Hematopoietic multipotent progenitor cell (in vitro differentiated cells): ENCODE data around the genes GANAB, STX5 and SLC22A25.

- CAGE, long polyA plus RNA = no peak
These were observed 16.4 kb downstream of the DAGLA start for GRCh38 chr11:61696508-61696976.

GRCh38 chr11:61772064-61772393 lies 19.6 kb downstream of the MYRF start:
- CAGE, long polyA plus RNA = no peak

DNA sequence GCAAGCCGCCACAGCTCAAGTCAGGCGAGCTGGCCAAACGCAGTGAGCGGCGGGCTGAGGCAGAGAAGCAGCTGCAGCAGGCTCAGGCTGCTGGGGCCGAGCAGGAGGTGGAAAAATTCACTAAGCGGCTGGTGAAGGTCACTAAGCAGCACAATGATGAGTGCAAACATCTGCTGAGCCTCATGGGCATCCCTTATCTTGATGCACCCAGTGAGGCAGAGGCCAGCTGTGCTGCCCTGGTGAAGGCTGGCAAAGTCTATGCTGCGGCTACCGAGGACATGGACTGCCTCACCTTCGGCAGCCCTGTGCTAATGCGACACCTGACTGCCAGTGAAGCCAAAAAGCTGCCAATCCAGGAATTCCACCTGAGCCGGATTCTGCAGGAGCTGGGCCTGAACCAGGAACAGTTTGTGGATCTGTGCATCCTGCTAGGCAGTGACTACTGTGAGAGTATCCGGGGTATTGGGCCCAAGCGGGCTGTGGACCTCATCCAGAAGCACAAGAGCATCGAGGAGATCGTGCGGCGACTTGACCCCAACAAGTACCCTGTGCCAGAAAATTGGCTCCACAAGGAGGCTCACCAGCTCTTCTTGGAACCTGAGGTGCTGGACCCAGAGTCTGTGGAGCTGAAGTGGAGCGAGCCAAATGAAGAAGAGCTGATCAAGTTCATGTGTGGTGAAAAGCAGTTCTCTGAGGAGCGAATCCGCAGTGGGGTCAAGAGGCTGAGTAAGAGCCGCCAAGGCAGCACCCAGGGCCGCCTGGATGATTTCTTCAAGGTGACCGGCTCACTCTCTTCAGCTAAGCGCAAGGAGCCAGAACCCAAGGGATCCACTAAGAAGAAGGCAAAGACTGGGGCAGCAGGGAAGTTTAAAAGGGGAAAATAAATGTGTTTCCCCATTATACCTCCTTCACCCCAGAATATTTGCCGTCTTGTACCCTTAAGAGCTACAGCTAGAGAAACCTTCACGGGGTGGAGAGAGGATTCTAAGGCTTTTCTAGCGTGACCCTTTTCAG lies 3.2 kb downstream of the FEN1 start:
- CAGE, long polyA plus RNA = no peak

DNA sequence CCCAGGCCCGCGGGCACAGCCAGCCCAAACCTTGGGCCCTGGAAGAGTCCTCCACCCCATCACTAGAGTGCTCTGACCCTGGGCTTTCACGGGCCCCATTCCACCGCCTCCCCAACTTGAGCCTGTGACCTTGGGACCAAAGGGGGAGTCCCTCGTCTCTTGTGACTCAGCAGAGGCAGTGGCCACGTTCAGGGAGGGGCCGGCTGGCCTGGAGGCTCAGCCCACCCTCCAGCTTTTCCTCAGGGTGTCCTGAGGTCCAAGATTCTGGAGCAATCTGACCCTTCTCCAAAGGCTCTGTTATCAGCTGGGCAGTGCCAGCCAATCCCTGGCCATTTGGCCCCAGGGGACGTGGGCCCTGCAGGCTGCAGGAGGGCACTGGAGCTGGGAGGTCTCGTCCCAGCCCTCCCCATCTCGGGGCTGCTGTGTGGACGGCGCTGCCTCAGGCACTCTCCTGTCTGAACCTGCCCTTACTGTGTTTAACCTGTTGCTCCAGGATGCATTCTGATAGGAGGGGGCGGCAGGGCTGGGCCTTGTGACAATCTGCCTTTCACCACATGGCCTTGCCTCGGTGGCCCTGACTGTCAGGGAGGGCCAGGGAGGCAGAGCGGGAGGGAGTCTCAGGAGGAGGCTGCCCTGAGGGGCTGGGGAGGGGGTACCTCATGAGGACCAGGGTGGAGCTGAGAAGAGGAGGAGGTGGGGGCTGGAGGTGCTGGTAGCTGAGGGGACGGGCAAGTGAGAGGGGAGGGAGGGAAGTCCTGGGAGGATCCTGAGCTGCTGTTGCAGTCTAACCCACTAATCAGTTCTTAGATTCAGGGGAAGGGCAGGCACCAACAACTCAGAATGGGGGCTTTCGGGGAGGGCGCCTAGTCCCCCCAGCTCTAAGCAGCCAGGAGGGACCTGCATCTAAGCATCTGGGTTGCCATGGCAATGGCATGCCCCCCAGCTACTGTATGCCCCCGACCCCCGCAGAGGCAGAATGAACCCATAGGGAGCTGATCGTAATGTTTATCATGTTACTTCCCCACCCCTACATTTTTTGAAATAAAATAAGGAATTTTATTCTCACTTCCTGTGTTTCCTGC lies 24.7 kb downstream of the FADS3 start:
- CAGE, long polyA plus RNA = no peak

GRCh38 chr11:61962405-61962554 lies 5.2 kb downstream of the FTH1 start:
- CAGE, long polyA plus RNA = no peak

- CAGE, long polyA plus RNA = no peak
These were observed 4.7 kb downstream of the FTH1 start for GRCh38 chr11:61962882-61963002.

DNA sequence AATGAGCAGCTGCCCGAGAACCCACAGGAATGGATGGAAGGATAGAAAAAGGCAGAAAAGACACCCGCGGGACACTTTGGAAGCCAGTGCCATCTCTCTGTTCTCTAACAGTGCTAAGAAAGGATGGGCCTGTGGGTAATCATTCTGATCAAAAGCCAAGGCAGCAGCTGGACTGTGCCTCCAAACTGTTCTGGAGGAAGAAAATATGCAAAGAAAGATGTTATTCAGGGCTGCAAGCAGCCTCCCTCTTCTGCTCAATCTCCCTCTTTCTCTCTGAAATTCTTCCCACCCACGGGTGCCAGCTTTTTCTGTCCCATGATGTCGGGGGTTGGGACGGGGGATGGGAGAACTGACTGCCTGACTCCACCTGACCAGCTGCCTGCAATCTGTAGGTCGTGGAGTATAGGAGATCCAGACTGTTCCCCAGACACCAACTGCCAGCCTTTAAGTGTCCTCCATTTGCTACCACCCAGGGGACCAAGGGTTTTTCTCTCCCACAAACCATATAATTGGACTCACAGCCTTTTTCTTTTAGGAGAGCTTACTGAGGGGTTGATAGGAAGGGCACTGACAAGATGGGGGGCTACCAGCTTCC lies 37.9 kb upstream of the FTH1 start:
- CAGE, long polyA plus RNA = no peak

GRCh38 chr11:62125884-62126464 lies 2.2 kb downstream of the INCENP start:
- CAGE, long polyA plus RNA = no peak

GRCh38 chr11:62146450-62146951 lies 22.7 kb downstream of the INCENP start:
- CAGE, long polyA plus RNA = no peak

- CAGE, long polyA plus RNA = no peak
These were observed 32.5 kb downstream of the AHNAK start for GRCh38 chr11:62514009-62514546.

DNA sequence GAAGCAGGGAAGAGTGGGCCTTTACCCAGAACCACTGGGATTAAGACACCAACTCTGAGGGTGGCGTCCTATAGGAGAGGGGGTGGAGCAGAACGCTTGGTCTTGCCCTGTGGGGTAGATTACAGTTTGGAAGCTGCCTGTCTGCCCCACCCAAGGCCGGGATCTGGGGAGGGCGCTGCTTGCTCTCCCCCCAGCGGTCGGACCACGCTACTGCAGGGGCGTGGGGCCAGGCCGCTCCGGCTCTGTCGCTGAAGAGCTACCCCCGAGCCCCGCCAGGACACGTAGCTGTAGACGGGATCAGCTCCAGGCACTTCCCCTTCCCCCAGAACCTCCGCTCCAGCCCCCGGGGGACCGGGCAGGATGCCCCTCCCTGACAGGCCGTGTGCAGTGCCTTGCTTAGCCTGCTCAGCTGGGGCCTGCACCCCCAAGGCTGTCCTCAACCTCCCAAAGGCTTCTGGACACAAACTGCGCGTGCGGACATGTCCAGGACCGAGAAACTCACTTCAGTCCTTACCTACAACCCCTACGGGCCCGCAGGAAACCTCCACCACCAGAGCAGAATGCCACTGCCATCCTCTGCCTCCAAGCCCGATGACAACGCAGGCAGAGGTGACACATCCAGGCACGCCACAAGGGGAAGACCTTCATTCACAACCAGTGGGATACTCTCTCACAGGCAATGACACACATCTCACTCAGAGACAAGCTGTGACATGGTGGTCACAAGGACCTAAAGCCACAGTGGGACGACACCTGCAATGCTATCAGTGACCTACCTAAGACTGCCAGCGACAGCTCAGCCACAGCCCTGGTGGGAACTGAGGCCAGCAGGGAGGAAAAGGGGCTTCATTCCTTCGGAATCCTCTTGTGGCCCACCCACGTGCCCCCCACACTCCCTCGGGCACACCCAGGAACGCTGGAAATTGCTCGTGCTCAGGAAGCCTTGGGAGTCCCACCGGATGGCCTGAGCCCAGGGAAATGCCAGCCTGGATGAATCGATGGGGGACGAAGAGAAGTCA lies 3.5 kb downstream of the AHNAK start:
- CAGE, long polyA plus RNA = no peak

GRCh38 chr11:62600537-62600890 lies 1.2 kb downstream of the MTA2 start:
- CAGE, long polyA plus RNA = no peak

GRCh38 chr11:62646438-62647288 lies at the start of gene GANAB:
TSS of gene GANAB (minus strand) at chr11:62646613.
- CAGE, long polyA plus RNA = no peak

DNA sequence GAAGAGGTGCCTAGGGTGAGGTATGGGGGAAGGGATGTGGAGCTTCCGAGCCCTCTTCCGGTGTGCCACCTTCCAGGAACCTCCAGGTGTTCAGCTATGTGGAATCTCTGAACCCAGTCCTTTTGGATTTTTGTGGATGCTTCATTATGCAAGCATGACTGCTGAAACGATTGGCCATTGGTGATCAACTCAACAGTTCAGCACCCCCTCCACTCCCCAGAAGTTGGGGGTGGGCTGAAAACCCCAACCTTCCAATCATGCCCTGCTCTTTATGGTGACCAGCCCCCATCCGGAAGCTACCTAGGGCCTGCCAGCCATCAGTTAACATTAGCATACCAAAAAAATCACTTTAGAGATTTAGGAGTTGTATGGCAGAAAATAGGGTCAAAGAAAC lies 3.5 kb upstream of the POLR2G start:
- CAGE, long polyA plus RNA = no peak

DNA sequence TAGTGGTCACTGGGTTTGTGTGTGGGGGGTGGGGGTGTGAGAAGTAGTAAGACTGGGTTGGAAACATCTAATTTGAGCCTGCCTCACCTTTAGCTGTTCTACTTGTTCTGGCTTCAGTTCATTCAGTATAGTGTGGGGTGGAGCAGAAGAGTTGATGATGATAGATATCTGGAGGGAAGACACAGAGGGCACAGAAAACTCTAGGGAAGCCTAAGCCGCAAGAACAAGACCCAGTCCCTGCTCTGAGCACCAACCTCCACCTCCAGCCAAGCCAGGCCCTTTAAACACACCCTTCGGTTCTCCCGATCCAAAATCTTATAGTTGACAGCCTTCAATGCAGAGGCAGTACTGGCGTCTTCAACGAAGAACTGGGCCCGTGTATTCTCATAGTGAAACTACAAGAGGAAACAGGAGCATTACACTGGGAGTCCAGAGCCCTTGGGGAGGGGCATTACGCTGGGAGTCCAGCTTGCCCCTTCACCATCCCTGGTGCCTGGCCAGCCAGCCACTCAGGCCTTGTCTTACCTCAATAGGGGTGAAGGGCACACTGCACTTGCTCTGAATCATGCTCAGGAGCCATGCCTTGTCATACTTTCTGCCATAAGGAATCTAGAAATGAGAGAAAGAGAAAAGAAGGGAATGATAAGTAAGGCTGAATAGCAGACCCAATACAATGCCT lies 3.4 kb downstream of the NXF1 start:
- CAGE, long polyA plus RNA = no peak

DNA sequence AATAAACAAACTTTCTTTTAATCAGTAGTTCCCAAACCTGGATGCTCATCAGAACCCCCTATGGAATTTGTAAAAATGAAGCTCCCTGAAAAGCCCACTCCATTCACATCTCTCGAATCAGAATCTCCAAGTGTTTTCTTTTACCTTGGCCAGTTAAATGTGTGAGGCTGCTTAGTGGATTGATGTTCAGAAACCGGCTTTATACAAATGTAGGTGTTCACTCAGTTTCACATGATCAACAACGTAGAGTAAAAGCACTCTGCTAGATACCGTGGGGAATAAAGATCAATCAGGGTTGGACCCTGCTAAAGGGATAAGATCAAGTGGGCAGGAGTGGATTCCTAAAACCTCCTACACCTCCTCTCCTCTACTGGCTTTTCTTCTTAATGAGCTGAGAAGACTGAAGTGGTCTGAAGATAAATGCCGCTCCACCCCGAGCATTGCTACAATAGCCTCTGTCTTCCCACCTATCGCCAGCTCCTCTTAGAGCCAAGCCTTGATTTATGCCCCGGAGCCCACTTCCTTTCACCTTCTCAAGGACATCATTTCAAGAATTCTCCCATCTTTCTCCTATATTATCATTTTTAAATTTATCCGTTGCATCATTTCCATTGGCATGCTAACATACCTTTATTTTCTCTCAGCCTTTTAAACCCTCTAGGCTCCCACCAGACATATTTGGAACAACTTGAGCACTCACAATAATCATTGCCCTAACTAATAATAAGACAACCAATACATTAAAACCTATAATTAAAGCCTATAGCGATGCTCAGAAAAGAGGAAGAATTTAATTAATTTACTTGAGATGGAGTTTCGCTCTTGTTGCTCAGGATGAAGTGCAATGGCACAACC lies 8.4 kb upstream of the NXF1 start:
- CAGE, long polyA plus RNA = no peak

DNA sequence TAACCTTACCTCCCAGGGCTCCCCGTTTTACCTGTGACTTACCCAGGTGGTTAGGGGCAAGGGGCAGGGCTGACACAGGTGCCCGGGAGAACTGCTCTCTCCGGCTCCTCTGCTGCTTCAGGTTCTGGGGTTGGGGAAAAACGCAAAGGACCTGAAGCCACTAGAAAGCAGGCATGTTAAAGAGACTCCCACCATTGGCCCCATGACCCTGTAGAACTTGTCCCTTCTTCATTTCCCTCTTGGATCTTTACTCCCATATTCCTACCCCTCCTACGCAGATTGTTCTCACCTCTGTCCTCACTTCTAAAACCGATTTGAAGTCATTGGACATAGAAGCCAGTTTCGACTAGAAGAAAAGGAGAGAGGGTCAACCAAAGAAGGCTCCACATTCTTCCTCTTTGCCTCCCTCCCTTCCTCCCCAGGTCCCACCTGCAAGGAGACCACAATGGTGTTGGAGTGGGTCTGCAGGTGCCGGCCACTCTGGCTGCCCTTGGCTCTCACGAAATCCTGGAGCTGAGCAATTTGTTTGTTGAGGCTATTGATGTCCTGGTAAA lies 6.8 kb downstream of the STX5 start:
- CAGE, long polyA plus RNA = no peak

DNA sequence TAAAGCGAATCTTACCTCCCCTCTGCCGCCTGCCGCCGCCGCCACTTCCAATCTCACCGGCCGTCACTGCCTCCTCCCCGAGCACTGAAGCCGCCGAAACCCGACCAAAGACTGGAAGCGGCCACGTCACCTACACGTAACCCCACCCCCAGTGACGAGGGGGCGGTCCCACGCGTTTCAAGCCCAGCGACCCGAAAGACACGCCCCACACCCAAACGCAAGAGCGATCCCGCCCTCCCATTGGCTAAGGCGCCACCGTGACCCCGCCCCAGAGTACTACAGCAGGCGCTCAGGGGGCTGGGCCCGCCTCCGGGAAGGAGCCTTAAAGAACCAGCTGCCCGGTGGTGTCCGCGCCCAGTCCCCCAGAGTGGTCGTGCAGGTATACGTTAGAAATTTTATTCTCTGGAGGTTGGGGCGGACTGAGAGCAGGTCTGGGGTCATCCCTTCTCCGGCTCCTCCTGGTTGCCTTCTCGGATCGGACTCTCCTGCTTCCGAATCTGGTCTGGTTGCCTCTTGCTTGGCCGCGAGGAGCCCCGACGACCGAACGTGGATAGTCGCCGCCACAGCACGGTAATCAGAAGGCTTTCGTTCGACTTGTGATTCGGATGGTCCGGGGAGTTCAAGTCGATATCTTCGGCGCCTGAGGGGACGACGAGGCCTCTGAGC lies at the start of gene STX5:
TSS of gene STX5 (minus strand) at position 113 of the 666 bp plus-strand sequence.
- CAGE, long polyA plus RNA = start-site peak on the plus strand centred at position 328 of the sequence, 59 bp wide, 108 reads

DNA sequence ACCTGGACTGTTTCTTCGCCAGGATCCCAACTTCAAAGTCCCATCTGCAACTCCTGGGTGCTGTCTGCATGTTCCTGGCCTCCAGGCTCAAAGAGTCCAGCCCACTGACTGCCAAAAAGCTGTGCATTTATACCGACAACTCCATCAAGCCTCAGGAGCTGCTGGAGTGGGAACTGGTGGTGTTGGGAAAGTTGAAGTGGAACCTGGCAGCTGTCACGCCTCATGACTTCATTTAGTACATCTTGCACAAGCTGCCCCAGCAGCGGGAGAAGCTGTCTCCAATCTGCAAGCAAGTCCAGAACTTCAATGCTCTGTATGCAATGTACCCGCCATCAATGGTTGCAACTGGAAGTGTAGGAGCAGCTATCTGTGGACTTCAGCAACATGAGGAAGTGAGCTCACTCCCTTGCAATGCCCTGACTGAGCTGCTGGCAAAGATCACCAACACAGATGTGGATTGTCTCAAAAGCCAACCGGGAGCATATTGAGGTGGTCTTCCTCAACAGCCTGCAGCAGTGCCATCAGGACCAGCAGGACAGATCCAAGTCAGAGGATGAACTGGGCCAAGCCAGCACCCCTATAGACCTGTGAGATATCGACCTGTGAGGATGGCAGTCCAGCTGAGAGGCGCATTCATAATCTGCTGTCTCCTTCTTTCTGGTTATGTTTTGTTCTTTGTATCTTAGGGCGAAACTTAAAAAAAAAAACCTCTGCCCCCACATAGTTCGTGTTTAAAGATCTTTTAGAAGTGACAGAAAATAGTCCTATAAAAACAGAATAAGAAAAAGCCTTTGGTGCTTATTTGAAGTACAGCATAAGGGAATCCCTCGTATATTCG lies at the start of gene SLC22A25:
TSS of gene SLC22A25 (minus strand) at position 168 of the 838 bp plus-strand sequence.
- CAGE, long polyA plus RNA = no peak

DNA sequence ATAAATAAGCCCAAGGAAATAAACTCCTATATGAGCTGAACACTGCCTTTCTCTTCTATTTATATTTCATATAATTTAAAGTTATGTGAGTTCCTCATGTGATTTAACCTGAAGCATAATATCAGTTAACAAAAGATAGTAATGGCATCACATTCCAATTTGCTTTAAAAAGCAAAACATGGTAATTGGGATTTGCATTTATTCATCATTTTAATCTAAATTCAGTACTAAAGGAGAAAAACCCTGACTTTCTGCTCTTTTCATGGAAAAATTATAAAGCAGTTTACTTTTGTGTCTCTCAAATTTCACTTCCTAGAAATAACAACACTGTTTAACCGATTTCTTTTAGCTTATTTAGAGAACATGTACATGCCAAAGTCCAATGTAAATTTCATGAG lies 249 bp upstream of the SLC22A10 start:
- CAGE, long polyA plus RNA = no peak